ENCODE data around the genes TNFSF18, ANKRD45 and GPR52.

- PRO-cap: no peak
- RAMPAGE, long total RNA, 4 experiments: no peak in any of the 4 experiments
Measured at GRCh38 chr1:172914422-172914832, 136.3 kb downstream of the TNFSF18 start.

- PRO-cap: no peak
- RAMPAGE, long total RNA, 4 experiments: no peak in any of the 4 experiments
Measured at GRCh38 chr1:173050765-173051086, at the start of gene TNFSF18. Gene TNFSF18, minus strand, starts transcription at chr1:173050941.

DNA sequence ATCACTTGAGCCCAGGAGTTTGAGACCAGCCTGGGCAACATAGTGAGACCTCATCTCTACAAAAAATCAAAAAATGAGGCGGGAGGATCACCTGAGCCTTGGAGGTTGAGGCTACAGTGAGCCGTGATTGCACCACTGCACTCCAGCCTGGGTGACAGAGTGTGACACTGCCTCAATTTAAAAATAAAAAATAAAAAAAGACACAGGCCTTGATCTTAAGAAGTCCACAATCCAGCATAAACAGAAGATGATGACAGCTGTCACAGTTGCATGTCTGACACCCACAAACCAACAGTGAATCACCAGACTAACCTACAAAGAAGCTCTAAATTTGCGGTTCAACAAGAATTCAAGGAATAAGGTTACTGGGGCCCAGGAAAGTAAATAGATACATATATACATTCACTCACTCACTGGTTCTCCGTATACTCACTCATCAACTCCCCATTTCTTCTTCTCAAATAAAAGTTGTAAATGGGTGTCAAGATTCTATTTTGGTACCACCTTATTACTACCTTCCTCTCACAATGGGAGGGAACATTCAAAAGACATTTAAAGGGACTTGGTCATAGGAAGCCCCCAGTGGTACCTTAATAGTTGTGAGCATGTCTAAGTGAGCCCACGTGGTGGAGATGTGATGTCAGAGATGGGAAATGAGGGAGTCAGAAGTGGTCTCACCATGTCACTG lies 66.9 kb upstream of the PRDX6 start:
- PRO-cap: no peak
- RAMPAGE, long total RNA, 4 experiments: no peak in any of the 4 experiments

DNA sequence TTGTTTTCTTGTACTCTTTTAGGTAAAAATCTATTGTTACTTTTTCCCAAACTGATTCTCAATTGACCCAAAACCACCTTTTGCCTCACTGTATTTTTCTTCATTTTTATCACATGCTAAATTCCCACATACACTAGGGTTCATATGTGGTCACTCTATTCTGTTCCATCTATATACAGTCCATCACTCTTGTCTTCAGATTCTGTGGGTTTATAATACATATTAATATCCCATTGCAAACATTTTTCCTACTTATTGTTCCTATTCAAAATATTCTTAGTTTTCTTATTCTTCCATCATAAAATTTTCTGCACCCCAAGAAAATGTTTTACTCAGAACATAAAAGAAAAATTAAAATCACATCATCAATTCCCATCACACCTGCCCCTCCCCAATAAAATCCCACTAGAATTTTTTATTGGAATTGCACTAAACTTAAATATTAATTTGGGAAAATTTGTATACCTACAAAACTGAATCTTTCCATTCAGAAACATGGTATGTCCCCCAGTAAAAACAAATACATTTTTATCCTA lies 39.5 kb upstream of the PRDX6 start:
- PRO-cap: no peak
- RAMPAGE, long total RNA, 4 experiments: no peak in any of the 4 experiments

- PRO-cap: no peak
- RAMPAGE, long total RNA, 4 experiments: no peak in any of the 4 experiments
Measured at GRCh38 chr1:173475667-173476317, 1.3 kb upstream of the PRDX6 start.

- PRO-cap: no peak
- RAMPAGE, long total RNA, 4 experiments: start-site peak on the plus strand in 1 of 4 experiments, at chr1:173477439-173477492 at its widest, 21 reads per replicate
Measured at GRCh38 chr1:173477431-173478457, 609 bp downstream of the PRDX6 start.

- PRO-cap: no peak
- RAMPAGE, long total RNA, 4 experiments: no peak in any of the 4 experiments
Measured at GRCh38 chr1:173669170-173669998, at the start of gene ANKRD45. Gene ANKRD45, minus strand, starts transcription at chr1:173669851.

- PRO-cap: no peak
- RAMPAGE, long total RNA, 4 experiments: no peak in any of the 4 experiments
Measured at GRCh38 chr1:173863161-173863832, 4.9 kb upstream of the ZBTB37 start.

GRCh38 chr1:173865323-173866479 lies 2.5 kb upstream of the ZBTB37 start:
- PRO-cap: no peak
- RAMPAGE, long total RNA, 4 experiments: no peak in any of the 4 experiments

GRCh38 chr1:173870259-173871140 lies 2.3 kb downstream of the ZBTB37 start:
- PRO-cap: no peak
- RAMPAGE, long total RNA, 4 experiments: no peak in any of the 4 experiments

- PRO-cap: no peak
- RAMPAGE, long total RNA, 4 experiments: no peak in any of the 4 experiments
Measured at GRCh38 chr1:173916526-173916969, 579 bp downstream of the SERPINC1 start.

DNA sequence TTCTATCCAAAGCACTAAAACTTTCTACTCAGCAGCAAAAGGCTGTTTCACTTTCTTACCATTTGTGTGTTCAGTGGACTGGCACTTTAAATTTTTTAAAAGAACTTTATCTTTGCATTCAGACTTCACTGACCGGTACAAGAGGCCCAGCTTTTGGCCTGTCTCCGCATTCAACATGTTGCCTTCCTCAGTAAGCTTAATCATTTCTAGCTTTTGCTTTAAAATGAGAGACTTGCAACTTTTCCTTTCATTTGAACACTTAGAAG lies 31.2 kb downstream of the RABGAP1L start:
- PRO-cap: no peak
- RAMPAGE, long total RNA, 4 experiments: no peak in any of the 4 experiments

DNA sequence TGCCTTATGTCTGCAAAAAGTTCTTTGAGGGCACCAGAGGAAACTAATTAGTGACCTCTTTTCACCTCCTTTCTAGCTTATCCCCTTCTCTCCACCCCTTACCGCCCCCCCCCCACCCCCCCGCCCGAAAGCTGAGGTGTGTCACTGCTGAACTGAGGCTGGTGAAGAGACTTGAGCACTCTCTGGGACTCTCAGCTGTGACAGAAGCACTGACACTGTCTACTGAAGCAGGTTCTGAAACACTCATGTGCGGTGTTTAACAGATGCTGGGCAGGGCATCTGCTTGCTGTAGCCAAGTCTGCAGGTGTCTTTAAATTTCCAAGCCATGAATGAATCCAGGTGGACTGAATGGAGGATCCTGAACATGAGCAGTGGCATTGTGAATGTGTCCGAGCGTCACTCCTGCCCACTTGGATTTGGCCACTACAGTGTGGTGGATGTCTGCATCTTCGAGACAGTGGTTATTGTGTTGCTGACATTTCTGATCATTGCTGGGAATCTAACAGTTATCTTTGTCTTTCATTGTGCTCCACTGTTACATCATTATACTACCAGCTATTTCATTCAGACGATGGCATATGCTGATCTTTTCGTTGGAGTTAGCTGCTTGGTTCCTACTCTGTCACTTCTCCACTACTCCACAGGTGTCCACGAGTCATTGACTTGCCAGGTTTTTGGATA lies at the start of gene GPR52:
Gene GPR52, plus strand, starts transcription at position 178 of the 681 bp plus-strand sequence.
- PRO-cap: no peak
- RAMPAGE, long total RNA, 4 experiments: no peak in any of the 4 experiments

- PRO-cap: no peak
- RAMPAGE, long total RNA, 4 experiments: no peak in any of the 4 experiments
Measured at GRCh38 chr1:174522635-174523209, 75.0 kb downstream of the GPR52 start.

GRCh38 chr1:174680593-174681067 lies 232.9 kb downstream of the GPR52 start:
- PRO-cap: no peak
- RAMPAGE, long total RNA, 4 experiments: no peak in any of the 4 experiments

DNA sequence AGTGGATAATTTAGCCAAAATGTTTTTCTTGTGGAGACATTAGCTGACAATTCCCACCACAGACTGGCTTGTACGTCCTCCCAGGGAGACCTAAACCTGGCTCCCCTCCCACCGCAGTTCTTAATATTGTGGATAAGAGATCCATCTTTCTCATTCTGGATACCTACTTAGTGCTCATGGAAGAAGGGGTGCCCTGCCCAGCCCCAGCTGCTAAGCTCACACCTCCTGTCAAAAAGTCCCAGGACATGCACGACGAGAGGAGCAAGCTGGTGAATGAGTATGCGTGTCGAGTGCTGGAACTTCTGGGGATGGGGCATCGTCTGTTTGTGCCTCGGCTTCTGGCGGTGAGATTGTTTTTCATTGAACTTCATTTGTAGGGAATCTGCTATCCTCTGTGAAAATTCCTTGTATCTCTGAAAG lies 199.6 kb upstream of the CACYBP start:
- PRO-cap: no peak
- RAMPAGE, long total RNA, 4 experiments: no peak in any of the 4 experiments

- PRO-cap: no peak
- RAMPAGE, long total RNA, 4 experiments: no peak in any of the 4 experiments
Measured at GRCh38 chr1:174839513-174840119, 160.1 kb upstream of the CACYBP start.

DNA sequence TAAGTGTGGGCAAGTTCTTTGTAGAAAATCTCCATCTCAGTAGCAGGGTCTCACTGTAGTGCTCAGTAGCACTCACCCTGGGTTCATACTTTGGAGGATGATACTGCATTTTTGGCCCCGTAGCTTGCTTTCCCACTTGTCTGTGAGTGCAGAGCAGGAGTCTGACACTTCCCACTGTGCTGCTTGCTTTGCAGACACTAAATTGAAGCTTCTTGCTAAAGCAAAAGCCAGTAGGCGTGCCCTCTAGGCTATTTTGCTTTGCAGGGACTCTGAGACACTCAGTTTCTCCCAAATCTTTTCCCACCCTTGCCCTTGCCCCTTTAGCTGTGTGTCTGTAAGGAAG lies 34.2 kb upstream of the CACYBP start:
- PRO-cap: no peak
- RAMPAGE, long total RNA, 4 experiments: no peak in any of the 4 experiments

- PRO-cap: no peak
- RAMPAGE, long total RNA, 4 experiments: no peak in any of the 4 experiments
Measured at GRCh38 chr1:175071811-175072126, 4.1 kb downstream of the TNN start.

DNA sequence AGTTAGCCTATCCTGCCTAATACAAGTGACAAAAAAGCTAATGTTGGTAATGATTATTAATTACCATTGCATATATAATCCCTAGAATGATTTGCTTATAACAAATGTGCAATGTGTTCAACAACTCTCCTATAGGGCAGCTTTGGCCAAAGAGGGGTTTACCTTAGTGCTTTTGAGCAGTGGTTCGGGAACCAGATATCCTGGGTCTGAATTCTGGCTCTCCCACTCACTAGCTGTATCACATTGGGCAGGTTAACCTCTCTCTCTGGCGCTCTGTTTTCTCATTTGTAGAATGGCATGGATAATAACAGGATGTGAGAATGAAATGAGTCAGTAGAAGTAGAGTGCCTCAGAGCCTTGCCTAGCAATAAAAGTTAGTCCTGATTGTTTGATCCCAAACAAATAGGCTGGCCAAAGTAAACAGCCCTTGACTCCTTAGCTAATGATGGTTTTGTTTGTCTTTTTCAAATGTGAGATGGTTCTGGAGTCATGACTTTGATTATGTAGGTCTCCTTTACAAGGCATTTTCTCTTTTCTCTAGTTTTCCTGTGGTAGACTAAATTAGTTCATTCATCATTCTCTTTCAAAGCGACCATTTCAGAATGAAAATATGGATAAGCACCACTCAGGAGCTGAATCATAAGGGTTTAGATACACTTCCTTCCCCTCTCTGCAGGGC lies 23.3 kb downstream of the KIAA0040 start:
- PRO-cap: no peak
- RAMPAGE, long total RNA, 4 experiments: no peak in any of the 4 experiments